Mononuclear cell (primary cell): ENCODE measurements around the gene PITPNB.

DNA sequence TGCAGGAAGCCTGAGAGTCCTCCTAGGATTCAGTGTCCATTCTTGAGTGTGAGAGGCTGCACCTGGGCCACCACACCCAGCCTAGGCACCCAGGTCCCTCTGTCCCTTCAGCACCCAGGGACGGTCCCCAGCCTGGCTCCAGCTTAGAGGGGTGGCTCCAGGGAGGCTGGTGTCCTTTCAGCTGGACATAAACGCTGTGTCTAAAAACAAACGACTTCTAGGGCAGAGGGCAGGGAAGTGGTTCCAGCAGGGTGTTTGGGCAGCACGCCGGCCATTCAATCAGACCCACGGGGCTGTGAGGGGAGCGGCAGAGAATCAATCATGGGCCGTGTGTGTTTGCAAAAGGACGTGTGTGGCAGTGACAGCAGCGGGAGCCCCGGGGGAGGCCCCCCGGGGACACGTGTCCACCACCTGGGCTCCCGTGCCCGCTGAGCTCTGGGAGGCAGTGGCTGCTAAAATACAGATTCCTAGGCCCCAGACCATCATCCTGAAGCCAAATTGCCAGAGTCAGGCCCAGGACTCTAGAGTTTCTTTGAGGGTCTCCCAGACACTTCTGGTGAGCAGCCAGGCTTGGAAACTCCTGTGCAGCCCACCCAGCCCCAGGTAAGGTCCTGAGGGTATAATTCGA lies 127.7 kb downstream of the MN1 start:
- RRBS, result 54% methylated on average over 5 of the region's 16 CpGs

DNA sequence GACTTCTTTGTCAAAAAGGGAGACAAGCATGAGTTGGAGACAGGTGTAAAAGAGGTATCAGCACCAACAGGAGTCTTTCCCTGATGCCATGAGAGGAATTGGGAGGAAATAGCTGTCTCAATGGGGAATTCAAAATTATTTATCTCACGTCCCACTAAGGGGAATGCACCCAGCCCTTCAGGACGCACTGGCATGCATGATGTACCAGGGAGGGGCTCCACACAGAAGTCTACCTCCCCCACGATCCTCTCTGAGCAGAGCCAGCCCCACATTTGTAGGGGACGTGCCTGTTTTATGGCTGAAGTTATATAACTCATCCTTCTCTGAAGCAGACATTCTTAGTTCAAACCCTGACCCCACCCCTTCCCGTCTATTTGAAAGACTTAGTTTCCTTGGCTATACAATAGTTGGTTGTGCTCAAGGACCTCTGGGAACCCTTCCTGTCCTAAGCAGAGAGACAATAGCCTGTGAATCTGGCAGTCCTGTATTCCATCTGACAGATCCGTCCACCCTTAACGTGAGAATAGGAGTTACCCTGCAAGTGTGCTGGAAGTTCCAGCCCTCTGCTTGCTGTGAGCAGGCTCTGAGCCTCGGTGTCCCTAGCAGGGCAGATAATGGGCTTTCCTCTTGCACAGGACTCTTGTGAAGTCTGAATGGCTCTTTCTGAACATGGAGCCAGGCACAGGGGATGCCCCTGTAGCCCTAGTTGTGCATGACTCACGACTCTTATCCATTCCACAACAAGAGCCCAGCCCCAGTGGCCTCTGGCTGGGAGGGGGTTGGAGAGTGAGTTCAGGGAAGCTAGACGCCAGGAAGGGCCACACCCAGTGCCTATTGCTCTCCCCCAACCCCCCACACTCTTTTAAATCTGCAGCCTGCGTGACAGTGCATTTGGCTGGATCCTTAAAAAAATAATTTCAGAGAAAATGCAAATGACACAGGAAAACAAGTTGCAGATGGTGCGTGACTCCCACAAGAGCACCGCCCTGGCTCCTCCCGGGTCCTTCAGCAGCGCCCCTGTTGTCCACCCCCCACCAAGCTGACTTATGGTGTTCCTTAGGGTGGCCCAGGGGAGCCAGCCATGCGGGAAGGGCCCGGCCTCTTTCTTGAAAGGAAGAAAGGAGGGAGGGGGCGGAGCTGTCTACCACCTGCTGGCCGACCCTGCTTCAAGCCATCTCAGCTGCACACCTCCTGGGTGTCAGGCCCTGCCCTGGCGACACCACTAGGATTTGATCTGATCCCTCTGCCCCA lies 75.0 kb downstream of the MN1 start:
- RRBS, result 30% methylated on average over 4 of the region's 20 CpGs

DNA sequence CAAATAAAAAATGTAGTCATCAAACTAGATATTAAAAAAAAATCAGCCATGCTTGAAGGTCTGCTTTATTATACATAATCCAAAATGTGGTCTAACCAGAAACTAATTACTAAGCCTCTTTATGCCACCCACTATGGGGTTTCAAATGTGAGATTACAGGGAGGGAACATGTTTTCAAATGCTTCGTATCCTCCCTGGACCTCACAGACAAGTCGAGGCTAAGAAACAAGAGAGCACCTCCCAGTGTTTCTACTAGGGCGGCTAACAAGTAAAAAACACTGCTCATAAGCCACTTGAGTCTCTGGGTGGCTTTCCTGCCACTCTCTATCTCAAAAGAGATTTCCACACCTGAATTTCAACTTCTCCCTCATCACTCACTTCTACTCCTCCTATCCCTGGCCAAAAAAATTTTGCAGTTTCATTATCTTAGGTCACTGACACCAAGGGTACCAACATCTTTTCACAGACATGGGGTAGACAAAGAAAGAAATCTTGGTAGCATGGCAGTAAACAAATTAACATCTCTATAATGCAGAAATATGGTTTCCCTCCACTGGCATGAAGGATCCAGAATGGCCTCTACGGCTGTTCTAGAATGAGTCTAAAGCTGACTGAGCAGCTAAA lies 51.0 kb downstream of the PITPNB start:
- RRBS, result no CpG with 5 or more reads among the region's 4 CpGs

- RRBS, result no CpG with 5 or more reads among the region's 33 CpGs
These were observed at the start of gene PITPNB for GRCh38 chr22:27919054-27919383. Gene PITPNB (minus strand): TSS chr22:27919256.

DNA sequence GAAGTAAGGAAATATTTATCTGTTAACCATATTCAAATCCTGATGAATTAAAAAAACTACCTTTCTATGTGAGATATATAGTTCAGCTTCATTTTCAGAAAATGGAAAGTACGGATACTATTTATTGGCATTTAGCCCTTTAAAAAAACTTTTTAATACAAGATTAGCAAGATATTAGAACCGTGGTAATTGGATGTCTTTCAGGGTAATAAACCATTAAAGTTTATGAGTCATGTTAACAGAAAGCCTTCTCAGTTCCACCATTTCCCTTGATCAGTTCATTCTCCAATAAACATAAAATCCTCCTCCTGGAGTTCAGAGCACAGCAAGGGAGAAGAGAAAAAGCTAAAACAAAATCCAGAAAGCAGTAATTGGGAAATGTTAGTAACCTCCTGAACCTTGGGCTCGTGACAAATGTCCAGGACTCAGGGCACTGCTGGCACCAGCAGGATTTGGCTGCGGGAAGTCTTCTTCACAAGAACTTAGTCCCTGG lies 43.1 kb upstream of the PITPNB start:
- RRBS, result no CpG with 5 or more reads among the region's 4 CpGs

GRCh38 chr22:28075138-28075548 lies 156.1 kb upstream of the PITPNB start:
- RRBS, result no CpG with 5 or more reads among the region's 2 CpGs

DNA sequence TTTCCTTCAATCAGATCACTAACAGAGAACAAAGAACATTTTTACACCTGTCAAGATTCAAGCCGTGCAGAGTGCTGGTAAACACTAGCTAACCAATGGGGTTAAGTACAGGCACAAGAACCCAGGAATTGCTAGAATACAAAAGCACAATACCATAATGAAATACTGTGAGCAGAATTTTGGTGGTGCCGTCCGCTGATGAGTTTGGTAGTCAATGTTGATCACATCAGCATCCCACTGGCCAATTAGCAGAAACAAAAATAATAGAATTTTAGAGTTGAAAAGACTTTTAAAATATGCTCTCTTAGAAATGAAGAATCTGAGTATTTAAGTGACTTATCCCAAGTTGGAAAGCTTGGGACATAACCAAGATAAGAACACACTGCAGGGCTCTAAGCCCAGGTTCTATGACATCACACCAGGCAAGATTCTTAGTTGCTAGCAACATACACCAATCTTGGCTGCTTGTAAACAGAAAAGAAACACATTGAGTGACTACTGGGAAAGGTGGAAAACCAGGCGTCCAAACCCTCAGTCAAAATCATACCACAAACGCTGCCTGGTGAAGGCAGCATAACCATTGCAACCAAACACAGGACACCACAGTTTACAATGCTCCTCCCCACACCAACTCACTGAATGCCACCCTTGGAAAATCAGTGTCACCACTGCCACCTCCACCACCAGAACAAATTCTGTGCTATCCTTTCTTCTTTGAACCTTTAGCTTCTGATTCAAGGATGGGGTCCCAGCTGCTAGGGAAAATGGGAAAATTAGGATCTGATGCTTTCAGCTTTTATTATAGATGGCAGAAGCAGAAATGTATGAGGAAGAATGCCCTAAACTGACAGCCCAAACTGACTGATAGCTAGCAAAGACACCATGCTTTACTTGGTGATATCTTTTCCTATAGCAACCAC lies 379.9 kb downstream of the TTC28 start:
- RRBS, result no CpG with 5 or more reads among the region's 5 CpGs

GRCh38 chr22:28338336-28339261 lies 341.0 kb downstream of the TTC28 start:
- RRBS, result no CpG with 5 or more reads among the region's 14 CpGs

DNA sequence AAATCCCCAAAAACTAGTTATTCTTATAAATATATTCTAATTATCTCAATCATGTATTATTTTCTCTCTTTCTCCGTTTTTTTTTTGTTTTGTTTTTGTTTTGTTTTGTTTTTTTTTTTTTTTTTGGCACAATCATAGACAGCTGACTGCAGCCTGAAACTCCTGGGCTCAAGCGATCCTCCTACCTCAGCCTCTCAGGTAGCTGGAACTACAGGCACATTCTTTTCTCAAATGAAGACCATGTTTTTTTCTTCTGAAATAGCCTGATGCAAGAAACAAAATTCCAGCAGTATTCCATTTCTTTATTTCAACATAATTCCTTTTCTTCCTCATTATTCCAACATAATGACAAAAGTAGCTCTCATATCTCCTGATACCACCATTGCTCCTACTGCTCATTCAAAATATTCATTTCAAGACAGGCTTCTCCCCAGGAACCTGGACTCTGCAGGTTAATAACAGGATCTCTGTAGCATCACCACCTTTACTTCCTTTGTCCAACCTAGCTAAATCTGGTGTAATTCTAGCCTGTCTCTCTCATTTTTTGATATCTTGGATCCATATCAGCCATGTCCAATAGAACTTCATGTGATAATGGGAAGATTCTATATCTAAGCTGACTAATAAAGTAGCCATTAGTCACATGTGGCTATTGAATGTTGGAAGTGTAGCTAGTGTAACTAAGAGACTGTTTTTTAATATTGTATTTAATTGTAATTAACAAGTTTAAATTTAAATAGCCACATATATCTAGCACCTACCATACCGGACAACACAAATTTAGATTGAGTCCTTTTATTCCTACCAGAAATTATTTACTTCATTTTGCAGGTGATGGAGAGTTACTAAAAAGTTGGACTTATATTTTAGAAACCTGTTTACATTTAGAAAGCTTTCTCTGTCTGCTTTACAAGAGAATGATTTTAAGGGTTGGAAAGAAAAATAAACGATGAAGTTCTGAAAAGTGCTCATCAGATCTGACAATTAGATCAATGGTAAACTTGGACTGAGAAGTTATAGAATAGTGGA lies 95.4 kb downstream of the TTC28 start:
- RRBS, result no CpG with 5 or more reads among the region's 4 CpGs

DNA sequence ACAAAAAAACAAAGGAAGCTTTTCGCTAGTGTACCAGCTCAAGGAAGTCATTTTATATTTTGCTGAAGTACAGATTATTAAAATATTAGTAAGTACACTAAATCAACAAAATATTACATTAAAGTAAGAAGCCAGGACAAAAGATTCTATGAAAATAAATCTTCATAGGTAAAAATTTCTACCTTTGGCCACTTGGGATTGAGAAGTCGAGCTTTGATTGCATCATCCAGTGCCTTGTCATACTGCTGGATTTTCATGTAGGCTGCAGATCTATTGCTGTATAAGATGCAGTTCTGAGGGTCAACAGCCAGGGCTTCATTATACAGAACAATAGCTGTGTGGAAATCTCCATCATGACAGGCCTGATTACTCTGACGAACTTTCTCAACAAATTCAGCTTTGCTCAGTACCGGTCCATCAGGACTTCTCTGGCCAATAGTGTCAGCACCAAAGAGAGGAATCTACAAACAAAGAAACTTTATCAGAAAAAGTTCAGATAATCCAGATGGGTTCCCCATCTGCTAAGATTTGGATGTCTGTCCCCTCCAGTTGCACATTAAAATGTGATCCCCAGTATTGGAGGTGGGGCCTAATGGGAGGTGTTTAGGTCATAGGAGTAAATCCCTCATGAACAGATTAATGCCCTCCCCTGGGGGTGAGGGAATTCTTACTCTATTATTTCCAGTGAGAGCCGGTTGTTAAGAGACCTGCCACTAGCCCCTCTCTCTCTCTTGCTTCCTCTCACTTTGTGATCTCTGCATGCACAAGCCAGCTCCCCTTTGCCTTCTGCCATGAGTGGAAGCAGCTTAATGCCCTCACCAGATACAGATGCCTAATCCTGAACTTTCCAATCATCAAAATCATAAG lies 50.0 kb downstream of the TTC28 start:
- RRBS, result no CpG with 5 or more reads among the region's 5 CpGs

DNA sequence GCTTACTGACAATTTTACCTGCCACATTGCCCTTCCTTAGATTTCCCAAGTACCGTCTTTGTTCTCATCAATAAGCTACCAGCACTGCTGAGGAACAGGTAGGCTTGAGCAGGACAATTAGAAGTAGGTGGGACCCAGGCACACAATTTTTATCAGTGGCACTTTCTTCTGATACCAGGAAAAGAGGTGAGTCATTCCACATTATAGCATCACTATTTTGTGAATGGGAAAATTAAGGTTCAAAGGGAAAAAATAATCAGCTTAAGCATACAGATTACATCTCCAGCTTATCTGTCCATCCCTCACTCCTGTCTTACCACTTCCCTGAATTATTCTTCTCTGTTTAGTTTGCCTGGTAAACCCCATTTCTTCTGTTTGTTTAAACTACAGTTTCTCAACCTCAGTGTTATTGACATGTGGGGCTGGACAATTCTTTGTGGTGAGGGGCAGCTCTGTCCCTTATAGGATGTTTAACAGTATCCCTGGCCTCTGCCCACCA lies 36.2 kb downstream of the CCDC117 start:
- RRBS, result no CpG with 5 or more reads among the region's 1 CpG

DNA sequence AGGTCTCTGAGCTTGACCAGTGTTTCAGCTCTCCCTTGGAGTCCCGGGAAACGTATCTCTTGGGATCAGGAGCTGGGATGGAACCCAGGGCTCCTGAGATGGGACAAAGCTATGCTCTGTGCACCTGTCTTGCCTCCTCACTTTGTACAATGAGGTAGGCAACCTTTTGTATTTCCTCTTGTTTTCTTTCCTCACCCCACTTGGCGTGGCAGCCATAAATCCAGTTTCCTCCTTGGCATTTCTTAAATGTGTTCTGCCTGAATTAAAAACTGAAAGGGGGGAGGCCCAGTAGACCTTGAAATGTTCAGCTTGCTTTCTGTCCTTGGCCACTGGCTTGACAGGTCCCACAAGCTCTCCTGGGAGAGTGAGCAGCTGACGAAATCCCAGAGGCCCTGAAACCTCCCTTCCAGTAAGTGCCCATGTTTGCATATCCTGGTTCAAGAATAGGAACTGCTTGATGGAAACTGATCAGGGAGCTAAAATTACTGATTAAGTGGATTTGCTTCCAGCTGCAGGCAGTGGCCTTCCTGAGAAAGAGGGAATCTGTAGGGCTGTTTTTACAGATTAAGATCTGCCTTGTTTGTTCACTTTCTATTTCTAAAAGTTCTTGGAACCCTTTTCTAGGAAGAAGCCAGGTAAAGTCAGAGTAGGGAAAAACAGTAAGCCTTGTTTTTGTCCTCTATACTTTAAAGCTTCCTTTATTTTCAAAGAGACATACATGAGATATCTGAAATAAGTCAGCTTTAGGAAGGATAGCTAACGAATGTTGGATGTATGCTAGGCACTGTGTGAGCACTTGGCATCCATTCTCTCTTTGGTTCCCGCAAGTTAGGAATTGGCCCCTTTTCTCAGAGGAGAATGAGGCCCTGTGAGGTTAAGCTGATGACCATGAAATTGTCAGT lies 46.1 kb downstream of the CCDC117 start:
- RRBS, result no CpG with 5 or more reads among the region's 6 CpGs

- RRBS, result 3% methylated on average over 7 of the region's 45 CpGs
These were observed 350 bp upstream of the ZNRF3 start for GRCh38 chr22:28883041-28883402.

DNA sequence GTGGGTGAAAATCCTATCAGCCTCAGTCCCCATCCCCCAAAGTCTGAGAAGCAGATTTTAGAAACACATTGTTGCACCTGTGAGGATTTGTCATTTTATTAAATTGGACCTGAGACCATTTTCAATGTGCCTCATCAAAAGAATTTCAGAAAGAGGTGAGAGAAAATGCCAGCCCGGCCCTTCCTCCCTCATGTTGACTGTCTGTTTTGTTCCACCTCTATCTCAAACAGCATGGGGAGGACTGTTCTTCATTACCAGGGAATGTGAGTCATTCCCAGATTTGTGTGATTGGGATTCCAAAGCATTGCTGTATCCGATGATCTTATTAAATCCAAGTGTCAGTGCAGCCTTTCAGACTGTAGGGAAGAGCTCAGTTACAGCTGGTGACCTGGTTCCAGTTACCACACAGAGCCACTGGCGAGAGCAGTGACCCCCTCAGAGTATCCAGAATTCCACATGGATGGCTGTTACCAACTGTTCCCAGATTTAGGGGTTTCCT lies 20.7 kb downstream of the KREMEN1 start:
- RRBS, result no CpG with 5 or more reads among the region's 3 CpGs

GRCh38 chr22:29109825-29110685 lies 37.2 kb downstream of the KREMEN1 start:
- RRBS, result no CpG with 5 or more reads among the region's 7 CpGs

DNA sequence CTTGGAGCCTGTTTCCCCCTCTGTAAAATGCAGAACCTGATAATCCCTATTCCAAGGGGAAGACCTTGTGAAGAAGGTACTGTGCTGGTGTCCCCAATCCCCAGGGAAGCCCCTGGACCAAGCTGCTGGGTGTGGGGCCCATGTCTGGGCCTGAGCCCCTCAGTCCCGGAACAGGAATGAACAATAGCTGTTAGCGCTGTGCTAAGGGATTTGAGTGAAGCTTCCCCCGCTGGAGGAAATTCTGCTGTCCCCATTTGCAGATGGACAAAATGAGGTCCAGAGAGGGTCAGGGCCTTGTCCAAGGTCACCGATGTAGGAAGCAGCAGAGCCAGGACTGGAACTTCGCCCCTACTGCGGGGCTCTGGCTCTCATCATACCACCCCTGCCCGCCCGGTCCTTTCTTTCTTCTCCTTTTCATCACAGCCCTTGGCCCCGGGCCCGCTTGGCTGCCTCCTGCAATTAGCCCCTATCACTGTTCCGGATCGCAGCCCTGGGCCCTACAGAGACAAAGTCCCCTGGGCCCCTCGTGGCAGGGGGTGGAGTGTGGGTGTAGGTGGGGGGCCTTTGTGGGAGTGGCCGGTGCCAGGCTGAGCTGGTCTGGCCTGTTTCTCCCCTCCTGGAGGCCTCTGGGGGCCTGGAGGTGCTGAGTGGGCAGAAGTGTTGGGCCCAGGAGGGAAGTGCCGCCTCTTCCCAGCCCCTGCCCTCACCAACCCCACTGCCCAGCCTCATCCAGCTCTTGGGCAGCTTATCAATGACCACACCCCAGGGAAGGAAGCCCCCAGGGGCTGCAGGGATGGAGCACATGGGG lies 3.2 kb downstream of the EMID1 start:
- RRBS, result 19% methylated on average over 5 of the region's 15 CpGs

- RRBS, result 75% methylated on average over 2 of the region's 19 CpGs
These were observed 20.0 kb downstream of the EMID1 start for GRCh38 chr22:29225472-29226354.

DNA sequence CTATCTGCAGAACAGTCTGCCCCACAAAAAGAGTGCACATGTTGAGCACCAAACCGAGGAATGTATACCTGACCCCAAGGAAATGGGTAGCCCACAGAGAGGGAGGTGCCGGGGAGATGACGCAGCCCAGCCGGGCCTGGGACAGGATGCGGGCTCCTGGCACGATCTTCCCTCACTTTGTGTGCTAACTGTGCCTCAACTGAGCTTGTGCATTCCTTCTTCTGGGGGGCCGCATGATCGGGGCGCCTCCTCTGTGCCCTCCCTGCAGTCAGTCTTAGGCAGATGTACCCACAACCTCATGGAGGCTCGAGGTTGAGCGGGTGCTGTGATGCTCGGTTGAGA lies 2.3 kb downstream of the GAS2L1 start:
- RRBS, result no CpG with 5 or more reads among the region's 12 CpGs

GRCh38 chr22:29318446-29318968 lies 3.0 kb upstream of the RASL10A start:
- RRBS, result no CpG with 5 or more reads among the region's 3 CpGs

DNA sequence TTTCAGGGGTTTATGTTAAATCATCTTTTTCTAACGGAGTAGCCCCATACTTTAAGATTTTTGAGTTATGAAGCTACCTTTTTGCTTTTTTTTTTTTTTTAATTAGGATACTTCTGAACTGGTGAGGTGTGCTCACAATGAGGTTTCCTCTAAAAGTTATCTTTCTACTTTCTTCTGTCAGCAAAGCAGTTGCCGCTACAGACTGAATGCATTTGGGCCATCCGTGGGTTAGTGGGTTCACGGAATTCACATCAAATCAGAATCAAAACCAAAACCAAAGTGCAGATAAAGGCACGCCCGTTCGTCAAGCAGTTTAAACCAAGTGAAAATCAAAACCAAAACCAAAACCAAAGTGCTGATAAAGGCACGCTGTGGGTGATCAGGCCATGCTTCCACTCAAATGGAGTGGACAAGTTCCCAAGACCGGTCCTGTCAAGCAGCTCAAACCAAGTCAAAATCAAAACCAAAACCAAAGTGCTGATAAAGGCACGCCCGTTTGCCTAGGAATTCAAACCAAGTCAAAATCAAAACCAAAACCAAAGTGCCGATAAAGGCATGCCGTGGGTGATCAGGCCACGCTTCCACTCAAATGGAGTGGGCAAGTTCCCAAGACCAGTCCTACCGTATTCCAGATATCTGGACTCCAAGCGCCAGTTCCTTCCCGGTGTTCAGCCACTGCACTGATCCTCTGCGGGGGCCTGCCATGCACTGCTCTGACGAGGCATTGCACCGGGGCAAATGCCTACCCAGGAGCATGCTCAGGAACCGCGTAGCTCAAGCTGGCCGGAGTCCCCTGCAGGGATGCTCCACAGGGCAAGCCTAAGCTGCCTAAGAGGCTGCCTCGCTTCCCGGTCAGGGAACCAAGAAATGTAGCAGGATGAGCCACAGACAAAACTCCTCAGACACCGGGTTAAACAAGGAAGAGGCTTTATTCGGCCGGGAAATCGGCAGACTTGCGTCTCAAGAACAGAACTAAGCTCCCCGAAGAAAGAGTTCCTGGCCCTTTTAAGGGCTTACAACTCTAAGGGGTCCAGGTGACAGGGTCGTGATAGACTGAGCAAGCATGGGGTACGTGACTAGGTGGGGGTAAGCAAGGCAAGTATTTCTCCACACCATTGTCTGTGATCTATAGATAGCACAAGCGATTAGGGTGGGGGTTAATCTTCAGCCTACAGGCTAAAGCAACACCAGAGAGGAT lies 26.8 kb upstream of the AP1B1 start:
- RRBS, result 35% methylated on average over 3 of the region's 34 CpGs